Osteoblast (primary cell): ENCODE data around the genes CD164L2, STX12, EYA3 and OPRD1.

DNA sequence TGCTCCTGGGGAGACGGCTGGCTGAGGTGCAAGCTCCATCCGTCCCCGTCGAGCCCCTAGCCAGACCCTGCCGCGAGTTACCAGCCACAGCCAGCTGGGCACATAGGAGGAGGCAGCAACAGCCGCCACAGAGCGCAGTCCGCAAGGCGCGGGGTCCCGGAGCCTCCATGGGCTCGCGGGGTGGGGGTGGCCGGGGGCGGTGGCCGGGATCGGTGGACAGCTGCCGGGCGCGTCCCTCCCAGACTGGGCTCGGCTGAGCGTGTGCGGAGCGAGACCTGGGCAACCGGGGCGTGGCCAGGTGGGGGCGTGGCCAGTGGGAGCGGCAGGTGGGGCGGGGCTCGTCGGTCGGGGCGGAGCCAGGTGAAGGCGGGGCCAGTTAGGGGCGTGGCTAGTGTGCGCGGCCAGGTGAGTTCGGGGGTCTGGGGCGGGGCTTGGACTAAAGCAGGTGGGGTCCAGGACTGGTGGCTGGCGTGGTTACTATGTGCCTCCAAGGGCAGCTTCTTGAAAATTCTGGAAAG lies at the start of gene CD164L2:
TSS of gene CD164L2 (minus strand) at position 263 of the 518 bp plus-strand sequence.
- CAGE, long polyA plus RNA = no peak
- RRBS = 10% methylated on average over 8 of the region's 41 CpGs

GRCh38 chr1:27398845-27399594 lies 6.6 kb downstream of the GPR3 start:
- CAGE, long polyA plus RNA = no peak
- RRBS = no CpG with 5 or more reads among the region's 9 CpGs

- CAGE, long polyA plus RNA = no peak
- RRBS = no CpG with 5 or more reads among the region's 5 CpGs
Measured at GRCh38 chr1:27435327-27436324, 43.2 kb downstream of the GPR3 start.

DNA sequence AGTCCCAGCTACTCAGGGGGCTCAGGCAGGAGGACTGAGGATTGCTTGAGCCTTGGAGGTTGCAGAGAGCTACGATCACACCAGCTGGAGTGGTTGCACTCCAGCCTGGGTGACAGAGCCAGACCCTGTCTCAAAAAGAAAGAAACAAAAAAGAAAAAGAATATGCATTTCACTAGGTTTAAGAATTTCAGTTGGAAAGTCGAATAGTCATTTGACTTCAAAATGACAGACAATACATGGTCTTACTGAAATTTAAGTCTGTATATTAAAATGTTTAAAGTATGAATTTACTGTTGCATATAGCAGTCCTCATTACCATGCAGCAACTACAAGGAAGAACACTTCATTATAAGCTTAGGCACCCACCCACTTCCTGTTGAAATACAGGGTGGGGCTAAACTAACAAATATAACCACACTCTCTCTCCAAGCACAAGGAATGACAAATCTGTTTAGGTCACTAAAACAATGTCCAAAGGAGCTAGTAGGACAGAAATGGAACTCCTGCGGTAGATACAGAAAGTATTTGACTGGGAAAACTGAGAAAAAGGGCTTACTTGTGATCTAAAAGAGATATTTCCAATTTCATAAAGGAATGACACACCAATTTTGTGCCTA lies 44.0 kb downstream of the GPR3 start:
- CAGE, long polyA plus RNA = no peak
- RRBS = no CpG with 5 or more reads among the region's 3 CpGs

GRCh38 chr1:27569014-27569425 lies 34.9 kb downstream of the AHDC1 start:
- CAGE, long polyA plus RNA = no peak
- RRBS = no CpG with 5 or more reads among the region's 3 CpGs

- CAGE, long polyA plus RNA = no peak
- RRBS = no CpG with 5 or more reads among the region's 3 CpGs
Measured at GRCh38 chr1:27577468-27577829, 26.5 kb downstream of the AHDC1 start.

DNA sequence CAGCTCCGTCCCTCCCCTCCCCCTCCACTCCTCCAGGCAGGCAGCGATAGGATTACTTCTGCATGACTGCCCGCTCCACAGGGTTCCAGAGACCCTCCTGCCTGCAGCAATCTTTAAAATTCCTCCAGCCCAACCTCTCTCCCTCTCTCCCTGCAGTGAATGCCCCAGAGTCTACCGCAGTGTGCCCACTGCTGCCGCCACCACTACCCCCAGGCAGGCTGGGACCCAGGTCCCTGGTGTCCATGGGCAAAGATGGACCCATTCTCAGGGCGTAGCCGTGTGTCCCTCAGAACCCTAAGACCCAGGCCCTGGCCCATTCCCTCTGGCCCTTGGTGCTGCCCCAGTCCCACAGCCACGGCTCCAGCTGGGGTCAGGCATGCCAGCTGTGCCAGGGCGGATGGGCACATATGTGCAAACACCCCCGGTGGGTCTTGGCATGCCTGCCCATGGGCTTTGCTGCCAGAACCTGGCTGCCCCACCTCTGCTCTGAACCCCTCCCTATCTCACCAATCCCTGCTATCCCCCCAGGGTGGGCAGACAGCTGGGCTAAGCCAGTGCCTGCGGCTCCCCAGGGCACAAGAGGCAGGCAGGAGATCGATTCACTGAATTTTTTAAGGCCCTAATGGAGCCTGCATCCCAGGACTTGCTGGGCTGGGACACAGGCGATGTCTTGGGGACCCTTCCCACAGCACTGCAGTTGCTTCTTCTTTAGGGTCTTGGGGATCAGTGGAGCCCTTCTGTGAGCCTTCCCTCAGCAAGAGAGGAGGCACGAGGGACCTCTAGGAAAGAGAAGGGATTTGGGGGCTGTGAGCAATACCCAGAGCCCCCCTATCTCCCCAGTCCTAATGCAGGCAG lies 10.5 kb downstream of the AHDC1 start:
- CAGE, long polyA plus RNA = no peak
- RRBS = no CpG with 5 or more reads among the region's 14 CpGs

GRCh38 chr1:27772398-27773475 lies at the start of gene STX12:
Gene STX12 (plus strand): TSS chr1:27773219.
- CAGE, long polyA plus RNA = start-site peak on the plus strand at chr1:27773228-27773273, 379 and 330 reads in 2 replicates
- RRBS = 2% methylated on average over 22 of the region's 54 CpGs

- CAGE, long polyA plus RNA = no peak
- RRBS = no CpG with 5 or more reads among the region's 7 CpGs
Measured at GRCh38 chr1:27859807-27860224, 12.5 kb upstream of the THEMIS2 start.

GRCh38 chr1:27874436-27874974 lies 2.2 kb downstream of the THEMIS2 start:
- CAGE, long polyA plus RNA = no peak
- RRBS = no CpG with 5 or more reads among the region's 7 CpGs

DNA sequence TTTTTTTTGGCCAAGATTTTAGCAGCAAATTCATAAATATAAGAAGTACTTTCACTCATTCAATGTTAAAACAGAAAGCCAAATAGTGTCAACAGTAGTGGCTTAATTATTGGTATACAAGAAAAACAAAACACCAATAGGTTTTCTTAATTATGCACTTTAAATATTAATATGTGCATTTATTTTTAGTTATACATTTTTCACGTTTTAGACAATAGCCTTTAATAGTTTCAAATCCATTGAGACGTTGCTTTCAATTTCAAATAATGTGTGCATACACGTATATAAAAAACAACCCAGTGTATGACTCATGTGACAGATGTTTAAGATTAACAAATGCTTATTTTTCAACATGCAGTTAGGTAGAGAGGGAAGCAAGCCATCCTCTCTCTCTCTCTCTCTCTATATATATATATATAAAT lies 24.4 kb downstream of the EYA3 start:
- CAGE, long polyA plus RNA = no peak
- RRBS = no CpG with 5 or more reads among the region's 3 CpGs

DNA sequence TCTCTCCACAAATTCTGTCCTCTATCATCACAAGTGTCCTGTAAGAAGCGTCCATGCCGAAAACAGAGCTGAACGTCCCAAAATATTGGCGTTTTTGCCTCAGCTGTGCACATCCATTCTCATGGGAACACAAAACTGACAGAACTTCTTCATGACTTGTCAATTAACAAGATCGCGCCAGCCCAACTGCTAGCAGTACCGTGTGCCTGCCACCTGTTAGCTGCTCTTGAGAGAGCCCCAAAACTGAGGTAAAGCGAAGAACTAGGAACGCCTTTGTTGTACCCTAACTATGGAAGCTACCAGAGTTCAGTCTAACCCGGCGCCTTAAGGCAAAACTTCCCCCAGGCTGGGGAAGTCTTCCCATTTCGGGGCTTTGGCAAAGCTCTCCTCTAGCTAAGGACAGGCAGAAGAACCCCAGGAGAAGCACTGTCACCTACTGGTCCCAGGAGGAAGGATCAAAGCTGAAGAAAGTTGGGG lies 784 bp downstream of the EYA3 start:
- CAGE, long polyA plus RNA = no peak
- RRBS = no CpG with 5 or more reads among the region's 12 CpGs

- CAGE, long polyA plus RNA = no peak
- RRBS = 3% methylated on average over 4 of the region's 48 CpGs
Measured at GRCh38 chr1:28088065-28089021, at the start of gene EYA3. Gene EYA3 (minus strand): TSS chr1:28088610.

DNA sequence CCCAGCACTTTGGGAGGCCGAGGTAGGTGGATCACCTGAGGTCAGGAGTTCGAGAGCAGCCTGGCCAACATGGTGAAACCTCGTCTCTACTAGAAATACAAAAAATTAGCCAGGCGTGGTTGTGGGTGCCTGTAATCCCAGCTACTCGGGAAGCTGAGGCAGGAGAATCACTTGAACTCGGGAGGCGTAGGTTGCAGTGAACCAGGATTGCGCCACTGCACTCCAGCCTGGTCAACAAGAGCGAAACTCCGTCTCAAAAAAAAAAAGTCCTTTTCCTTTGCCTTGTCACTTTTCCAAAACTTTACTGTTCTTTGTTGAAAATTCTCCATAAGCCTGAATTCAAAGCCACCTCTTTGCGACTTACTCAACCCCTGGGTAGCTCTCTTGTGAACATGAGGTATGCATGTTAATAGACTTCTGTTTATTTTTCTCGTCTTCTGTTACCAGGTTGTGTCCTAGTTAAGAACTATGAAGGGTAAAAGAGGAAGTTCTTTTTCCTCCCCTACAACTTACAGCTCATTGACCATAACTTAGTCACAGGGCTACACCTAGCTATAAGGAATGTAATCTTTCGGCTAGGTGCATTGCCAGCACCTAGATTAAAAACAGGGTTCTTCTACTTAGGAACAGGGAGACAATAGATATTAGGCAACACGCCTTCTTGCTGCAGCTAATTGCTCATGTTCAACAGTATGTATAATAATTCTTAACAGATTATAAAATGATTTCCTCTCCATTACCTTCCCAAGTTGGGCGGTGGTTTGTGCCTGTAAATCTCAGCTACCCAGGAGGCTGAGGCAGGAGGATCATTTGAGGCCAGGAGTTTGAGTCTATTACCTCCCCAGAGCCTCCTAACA lies 41.0 kb downstream of the PTAFR start:
- CAGE, long polyA plus RNA = no peak
- RRBS = no CpG with 5 or more reads among the region's 15 CpGs

DNA sequence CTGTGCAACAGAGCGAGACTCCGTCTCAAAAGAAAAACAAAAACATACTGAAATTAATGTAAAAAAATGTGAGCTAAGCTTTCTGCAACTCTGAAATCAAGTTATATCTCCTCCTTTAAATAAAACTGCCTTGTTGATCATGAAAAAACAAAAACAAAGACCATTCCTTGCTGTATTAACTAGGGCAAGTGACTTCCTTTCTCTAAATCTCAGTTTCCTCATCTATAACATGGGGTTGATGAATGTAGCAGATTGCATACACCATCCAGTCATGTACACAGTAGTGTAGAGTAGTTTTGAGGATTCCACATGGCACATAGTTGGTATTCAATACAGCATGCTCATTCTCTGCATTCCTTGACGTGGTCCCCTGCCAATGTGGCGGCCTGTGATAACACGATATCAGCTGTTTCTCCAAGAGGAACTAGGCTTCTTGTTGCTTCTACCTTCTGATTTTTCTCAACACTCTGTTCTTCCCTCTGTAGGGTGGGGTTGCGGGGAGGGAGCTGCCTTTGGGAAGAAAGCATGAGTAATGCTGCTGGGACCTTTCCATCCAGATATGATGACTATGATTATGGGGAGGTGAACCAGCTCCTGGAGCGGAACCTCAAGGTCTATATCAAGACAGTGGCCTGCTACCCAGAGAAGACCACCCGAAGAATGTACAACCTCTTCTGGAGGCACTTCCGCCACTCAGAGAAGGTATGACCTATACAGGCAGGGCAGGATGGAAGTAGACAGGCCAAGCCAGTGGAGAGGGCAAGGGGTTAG lies 19.4 kb downstream of the SESN2 start:
- CAGE, long polyA plus RNA = no peak
- RRBS = no CpG with 5 or more reads among the region's 9 CpGs

GRCh38 chr1:28507612-28508366 lies 1.9 kb downstream of the RCC1 start:
- CAGE, long polyA plus RNA = no peak
- RRBS = no CpG with 5 or more reads among the region's 11 CpGs

GRCh38 chr1:28811975-28812977 lies at the start of gene OPRD1:
Gene OPRD1 (plus strand): TSS chr1:28812170.
- CAGE, long polyA plus RNA = no peak
- RRBS = 2% methylated on average over 34 of the region's 119 CpGs

- CAGE, long polyA plus RNA = no peak
- RRBS = 3% methylated on average over 10 of the region's 22 CpGs
Measured at GRCh38 chr1:28914009-28914438, 345 bp upstream of the EPB41 start.

- CAGE, long polyA plus RNA = no peak
- RRBS = no CpG with 5 or more reads among the region's 9 CpGs
Measured at GRCh38 chr1:29240340-29240998, 4.1 kb downstream of the PTPRU start.

GRCh38 chr1:29282629-29283213 lies 46.4 kb downstream of the PTPRU start:
- CAGE, long polyA plus RNA = no peak
- RRBS = 90% methylated on average over 2 of the region's 20 CpGs